ENCODE measurements around a stretch of chr6.

- RRBS: no CpG with 5 or more reads among the region's 3 CpGs
Measured at GRCh38 chr6:6748962-6749368, 160.4 kb downstream of the LY86 start.

- RRBS: no CpG with 5 or more reads among the region's 4 CpGs
Measured at GRCh38 chr6:6766431-6766819, 177.9 kb downstream of the LY86 start.

- RRBS: no CpG with 5 or more reads among the region's 1 CpG
Measured at GRCh38 chr6:6790830-6791072, 202.2 kb downstream of the LY86 start.

DNA sequence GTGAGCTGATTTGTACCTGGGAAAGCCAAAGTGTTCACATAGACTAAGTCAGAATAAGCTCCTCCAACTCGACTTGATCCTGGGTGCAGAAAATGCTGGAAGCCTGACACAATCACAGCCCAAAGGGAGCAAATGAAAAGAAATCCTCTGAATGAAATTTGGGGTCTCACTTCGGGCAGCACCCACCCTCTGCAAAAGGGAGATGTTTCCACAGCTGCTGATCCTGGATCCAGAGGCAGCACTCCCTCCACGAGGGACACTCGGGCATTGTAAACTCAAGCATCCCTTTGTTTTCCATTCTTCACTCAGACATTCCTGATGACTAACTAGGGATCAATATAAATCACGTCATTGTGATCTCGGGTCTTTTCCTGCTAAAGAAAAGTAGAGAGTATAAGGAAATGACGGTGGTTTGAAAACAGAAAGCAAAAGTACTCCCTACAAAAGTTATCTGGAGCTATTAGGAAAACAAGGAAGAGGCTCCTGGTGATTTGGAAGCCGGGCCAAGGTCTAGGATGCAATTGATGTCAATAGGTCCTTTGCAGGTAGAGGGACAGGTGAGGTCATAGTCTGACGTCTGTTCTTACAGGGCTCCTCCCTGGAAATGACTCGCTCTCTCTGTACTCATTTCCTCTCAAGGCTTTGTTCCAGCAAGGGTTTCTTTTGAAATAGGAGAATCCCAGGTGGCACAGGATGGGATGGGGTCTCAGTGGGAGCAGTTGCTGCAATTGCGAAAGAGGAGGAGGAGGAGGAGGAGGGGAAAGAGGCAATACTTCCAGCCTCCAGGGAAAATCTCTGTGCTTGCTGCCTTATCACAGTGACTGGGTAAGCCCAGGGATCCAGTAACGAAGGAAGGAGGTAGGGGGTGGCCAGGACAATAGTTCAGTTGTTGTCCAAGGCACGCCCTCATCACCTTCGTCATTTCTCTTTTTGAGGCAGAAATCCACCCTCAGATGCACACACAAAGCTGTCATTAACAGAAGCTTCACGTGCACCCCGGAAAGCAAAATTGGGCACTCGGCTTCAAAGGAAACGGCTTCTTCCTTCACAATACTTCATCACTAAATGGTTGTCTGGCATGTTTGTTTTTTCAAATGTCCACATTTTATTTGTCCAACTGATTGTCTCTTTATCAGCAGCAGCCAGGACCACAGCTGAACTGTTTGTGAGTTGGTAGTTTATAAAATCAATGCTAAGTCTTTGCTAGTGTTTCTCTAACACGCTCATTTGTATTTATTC is 222.9 kb downstream of the LY86 start:
- RRBS: no CpG with 5 or more reads among the region's 19 CpGs

DNA sequence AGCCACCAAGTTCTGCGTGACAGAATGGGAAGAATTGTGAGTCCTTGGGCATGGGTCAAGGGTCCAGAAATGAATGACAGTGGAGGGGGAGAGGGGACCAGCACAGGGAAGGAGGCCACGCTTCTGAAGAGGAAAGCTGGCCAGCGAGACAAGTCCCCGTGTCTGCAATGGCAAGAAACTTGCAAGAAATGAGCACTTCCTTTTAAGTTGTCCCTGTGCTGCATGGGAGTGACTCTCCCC is 242.2 kb upstream of the RREB1 start:
- RRBS: no CpG with 5 or more reads among the region's 4 CpGs

GRCh38 chr6:6931470-6932096 is 176.2 kb upstream of the RREB1 start:
- RRBS: no CpG with 5 or more reads among the region's 7 CpGs

DNA sequence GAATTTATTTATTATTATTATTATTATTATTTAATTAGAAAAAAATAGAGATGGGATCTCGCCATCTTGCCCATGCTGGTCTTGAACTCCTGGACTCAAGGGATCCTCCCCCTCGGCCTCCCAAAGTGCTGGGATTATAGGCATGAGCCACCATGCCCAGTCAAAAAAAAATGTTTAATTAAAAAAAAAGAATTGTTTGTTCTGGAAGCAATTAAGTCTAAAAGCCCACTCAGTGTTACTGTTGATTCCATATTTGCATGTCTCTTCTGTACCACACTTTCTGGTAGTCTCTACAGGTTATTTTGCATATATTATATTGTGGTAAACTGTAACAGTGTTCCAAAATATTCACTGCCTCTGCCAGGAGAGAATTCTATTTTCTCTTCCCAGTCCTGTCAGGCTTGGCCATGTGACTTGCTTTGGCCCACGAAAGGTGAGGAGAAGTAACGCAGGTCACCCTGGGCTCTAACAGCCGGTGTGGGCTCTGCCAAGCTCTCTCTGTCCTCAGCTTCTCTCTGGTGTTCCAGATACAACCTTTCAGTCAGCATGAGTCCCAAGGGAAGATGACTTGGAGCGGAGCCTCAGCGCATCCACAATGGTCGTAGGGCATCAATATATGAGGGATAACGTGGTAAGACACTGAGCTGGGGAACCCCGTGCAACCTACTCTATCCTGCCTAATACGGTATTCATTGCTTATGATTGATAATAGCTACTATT is 113.1 kb upstream of the RREB1 start:
- RRBS: no CpG with 5 or more reads among the region's 11 CpGs

DNA sequence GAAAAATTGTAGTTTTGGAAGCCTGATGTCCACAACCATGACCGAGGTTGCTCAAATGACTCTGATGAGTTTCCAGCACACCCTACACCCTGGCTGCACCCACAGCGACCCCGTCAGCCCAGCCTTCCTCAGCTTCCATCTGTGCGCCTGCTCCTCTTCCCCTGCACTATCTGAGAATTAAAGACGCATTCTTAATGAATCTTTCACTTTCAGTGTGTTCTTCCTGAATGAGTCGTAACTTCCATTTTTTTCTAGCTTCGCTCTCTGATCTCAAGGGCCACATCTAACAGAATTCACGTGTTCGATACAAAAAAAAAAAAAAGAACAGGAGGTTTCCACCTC is 21.3 kb upstream of the RREB1 start:
- RRBS: no CpG with 5 or more reads among the region's 9 CpGs

DNA sequence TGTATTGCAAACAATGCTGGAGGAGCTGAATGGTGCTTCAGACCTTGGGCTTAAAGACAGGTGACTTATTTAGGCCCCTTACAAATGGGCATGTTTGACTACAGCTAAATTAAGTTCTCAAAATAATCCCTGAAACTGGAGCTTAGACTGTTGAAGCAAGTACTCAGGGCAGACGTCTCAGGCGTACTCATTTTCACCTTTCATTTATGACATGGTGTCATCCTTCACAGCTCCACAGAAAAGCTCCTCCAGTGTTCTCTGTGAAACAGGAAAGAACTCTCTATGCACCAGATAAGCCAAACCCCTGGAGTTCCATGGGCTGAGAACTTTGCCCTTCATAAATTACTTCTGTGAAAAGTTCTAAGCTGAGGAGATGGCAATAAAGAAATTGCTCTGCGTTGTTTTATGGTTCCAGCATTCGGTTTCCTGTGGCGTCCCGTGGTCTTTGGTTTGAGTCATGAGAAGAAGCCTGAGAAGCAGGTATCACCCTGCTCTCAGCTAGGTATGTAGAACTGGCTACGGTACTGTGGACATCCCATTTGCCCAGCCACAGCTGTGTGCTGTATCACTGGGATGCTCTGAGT is 20.3 kb upstream of the RREB1 start:
- RRBS: no CpG with 5 or more reads among the region's 7 CpGs

- RRBS: no CpG with 5 or more reads among the region's 9 CpGs
Measured at GRCh38 chr6:7188971-7189918, 81.5 kb downstream of the RREB1 start.

GRCh38 chr6:7195544-7196472 is 88.0 kb downstream of the RREB1 start:
- RRBS: no CpG with 5 or more reads among the region's 14 CpGs

GRCh38 chr6:7203777-7204648 is 96.3 kb downstream of the RREB1 start:
- RRBS: no CpG with 5 or more reads among the region's 14 CpGs

GRCh38 chr6:7215703-7216361 is 97.2 kb downstream of the SSR1 start:
- RRBS: no CpG with 5 or more reads among the region's 10 CpGs

DNA sequence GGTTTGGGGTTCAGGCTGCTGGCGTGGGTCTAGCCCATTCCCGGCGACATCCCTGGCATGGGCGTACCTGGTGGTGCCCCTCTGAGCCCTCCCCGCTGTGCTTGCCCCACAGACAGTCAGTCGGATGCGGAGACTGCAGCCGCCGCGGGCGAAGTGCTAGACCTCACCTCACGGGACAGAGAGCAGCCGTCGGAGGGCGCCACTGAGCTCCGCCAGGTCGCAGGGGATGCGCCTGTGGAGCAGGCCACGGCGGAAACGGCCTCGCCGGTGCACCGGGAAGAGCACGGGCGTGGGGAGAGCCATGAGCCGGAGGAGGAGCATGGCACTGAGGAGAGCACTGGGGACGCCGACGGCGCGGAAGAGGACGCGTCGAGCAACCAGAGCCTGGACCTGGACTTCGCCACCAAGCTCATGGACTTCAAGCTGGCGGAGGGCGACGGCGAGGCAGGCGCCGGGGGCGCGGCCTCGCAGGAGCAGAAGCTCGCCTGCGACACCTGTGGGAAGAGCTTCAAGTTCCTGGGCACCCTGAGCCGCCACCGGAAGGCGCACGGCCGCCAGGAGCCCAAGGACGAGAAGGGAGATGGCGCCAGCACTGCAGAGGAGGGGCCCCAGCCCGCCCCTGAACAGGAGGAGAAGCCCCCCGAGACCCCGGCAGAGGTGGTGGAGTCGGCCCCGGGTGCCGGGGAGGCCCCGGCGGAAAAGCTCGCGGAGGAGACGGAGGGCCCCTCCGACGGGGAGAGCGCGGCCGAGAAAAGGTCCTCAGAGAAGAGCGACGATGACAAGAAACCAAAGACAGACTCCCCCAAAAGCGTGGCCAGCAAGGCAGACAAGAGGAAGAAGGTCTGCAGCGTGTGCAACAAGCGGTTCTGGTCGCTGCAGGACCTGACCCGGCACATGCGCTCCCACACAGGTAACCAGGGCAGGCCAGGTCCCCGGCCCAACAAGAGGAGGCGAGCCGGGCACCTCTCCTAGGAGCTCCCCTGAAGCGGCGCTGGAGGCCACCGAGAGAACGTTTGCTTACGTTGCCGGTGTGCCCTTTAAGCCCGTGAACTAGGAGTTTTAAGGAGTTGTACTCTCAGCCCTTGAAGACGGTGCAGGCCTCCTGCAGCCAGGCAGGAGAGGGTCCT is 66.3 kb downstream of the SSR1 start:
- RRBS: 90% methylated on average over 10 of the region's 89 CpGs

- RRBS: no CpG with 5 or more reads among the region's 5 CpGs
Measured at GRCh38 chr6:7250031-7250508, 62.9 kb downstream of the SSR1 start.

DNA sequence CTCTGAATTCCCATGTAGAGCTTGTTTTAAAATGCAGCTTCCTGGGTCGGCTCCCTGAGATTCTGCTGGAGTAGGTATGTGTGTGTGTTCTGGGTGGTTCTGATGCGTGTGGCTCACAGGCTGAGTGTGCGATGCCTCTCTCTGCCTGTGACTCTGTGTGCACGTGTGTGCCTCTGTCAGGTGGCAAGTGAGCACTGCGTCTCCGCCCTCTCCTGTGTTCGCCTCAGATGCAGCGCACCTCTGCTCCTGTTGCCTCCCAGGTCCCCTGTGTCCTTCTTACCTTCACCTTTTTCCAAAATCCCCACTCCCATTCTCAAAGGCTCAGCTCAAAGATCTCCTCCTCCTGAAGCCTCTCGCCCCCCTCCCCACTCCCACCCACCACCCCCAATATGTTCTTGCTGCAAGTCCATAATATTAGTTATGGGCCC is 45.2 kb downstream of the SSR1 start:
- RRBS: no CpG with 5 or more reads among the region's 9 CpGs

DNA sequence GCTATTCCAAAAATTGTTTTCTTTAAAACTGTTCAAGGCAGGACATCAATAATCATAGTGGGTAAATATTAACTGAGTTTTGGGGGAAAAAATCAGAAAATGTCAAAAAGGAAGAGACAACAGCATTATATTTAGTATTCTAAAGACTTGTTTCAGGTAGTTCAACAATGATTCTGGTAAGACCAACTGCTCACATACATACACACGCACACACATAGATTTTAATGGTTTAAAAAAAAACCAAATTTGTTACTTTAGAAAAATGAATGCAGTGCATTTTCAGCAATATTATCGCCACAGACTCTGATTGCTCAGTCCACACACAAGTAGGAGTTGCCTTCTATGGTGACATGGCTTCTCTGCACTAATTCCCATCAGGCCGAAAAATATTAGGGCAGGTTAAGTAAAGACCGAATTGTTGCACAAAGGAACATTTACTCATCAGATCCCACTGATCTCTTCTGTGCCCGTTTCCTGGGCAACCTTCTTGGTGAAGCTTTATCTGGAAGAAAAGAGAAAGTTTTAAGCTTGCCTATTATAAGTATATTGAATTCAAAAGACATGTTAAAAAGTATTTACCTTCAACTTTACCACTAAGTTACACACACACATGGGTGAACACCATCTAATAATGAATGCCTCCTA is 23.4 kb downstream of the SSR1 start:
- RRBS: no CpG with 5 or more reads among the region's 5 CpGs

GRCh38 chr6:7389149-7389590 is 372 bp downstream of the CAGE1 start:
- RRBS: 2% methylated on average over 11 of the region's 23 CpGs

- RRBS: no CpG with 5 or more reads among the region's 2 CpGs
Measured at GRCh38 chr6:7390503-7390867, 877 bp downstream of the RIOK1 start.

- RRBS: no CpG with 5 or more reads among the region's 18 CpGs
Measured at GRCh38 chr6:7445612-7446535, 56.3 kb downstream of the RIOK1 start.

Data from Jurkat, Clone E6-1 (cell line).